Occipital lobe (tissue), 2 donors: ENCODE measurements around a stretch of chr2.

DNA sequence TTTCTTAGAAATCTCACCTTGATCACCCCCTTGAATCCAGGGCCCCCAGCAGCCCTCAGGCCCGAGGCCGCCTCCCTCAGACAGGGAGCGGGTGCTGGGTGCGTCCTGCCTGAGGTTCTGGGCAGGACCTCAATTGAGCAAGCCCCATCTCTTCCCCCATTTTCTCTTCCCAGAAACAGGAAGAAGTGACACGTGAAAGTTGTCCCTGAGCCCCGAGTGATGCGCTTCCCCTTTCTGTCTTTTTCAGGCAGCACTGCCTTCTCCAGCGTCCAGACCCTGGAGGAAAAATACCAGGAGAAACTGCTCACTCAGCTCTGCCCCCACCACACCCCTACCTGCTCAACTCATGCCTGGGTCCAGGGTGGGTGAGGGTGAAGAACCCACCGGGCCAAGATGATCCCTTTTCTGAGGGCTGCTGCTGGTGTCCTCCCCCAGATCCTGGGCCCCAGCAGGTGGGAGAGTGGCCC is 1.1 kb downstream of the TET3 start:
- RAMPAGE, long total RNA: no peak

DNA sequence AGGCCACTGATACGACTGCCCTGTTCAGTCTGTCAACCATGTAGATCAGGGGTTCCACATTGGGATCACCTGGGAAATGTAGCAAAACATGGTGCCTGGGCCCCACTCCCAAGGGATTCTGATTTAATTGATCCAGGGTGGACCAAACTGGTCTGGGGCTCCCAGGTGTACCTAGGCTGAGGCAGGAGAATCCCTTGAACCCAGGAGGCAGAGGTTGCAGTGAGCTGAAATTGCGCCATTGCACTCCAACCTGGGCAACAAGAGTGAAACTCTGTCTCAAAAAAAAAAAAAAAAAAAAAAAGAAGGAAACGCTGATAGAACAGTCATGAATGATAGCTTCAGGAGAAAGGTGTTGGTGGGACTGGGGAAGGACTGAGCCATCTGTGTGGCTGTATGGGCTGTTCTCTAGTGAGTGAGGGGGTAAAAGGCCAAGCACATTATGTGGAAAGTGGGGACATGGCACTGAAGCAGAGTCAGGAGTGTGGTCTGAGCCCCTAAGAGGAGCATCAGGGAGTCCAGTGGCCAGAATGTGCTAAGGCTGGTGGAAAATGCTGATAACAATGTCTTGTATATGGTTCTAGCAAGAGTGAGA is 6.9 kb downstream of the TET3 start:
- RAMPAGE, long total RNA: no peak

GRCh38 chr2:74149074-74149903 is 1.6 kb upstream of the BOLA3 start:
- RAMPAGE, long total RNA: no peak

DNA sequence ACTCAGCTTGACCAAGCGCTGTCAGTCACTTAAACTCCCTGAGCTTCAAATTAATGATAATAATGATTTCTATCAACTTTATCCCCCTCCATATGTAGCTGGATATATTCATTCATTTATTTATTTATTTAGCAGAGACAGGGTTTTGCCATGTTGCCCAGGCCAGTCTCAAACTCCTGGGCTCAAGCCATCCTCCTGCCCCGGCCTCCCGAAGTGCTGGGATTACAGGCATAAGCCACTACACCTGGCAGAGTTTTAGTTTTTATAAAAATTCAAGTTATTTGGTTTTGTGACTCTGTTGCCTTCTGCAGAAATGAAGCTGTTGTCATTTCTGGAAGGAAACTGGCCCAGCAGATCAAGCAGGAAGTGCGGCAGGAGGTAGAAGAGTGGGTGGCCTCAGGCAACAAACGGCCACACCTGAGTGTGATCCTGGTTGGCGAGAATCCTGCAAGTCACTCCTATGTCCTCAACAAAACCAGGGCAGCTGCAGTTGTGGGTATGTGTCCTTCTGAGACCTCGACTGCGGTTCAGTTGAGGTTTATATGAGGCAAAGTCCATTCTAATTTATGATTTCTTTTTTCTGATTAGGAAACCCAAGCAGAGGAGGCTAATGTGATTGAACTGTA is 7.1 kb downstream of the MTHFD2 start:
- RAMPAGE, long total RNA: no peak

DNA sequence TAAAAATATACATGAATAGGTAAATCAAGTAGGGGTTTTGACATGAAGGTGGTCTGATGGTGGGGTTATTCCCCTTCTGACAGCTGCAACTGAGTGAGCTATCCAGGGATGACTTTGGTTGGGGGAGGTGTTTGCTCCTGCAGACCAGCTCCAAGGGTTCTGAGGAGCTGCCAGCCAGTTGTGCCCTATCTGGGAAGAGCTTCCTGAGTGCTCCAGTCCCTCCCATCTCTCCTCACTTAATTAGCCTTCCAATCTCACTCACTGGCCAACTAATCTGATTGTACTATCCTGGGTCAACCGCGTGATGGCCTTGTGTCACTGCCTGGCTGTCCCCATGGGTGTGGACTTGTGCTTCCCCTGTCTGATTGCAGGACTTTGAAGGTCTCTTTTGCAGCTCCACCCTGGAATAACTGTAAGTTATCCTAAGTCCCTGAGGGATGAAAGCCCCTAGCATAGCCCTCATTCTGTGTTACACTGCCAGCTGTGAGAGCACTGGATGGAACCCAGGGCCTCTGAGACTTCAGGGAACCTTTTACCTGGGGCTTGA is 65.1 kb downstream of the SLC4A5 start:
- RAMPAGE, long total RNA: no peak

DNA sequence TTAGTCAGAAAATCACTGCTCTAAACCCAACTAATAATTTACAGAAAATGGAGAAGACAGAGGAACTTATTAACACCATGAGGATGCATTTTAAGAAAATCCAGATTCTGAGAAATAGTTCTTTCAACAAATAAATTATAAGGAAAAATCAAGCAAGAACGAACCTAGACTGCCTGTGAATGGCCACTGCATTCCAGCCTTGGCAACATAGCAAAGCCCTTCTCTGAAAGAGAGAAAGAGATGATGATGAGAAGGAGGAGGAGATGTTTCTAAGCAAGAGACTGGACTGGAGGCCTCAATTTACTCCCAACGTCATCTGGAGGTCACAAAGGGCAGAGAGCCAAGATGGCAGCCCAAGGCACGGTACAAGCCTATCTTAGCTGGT is 6.5 kb upstream of the SLC4A5 start:
- RAMPAGE, long total RNA: no peak

DNA sequence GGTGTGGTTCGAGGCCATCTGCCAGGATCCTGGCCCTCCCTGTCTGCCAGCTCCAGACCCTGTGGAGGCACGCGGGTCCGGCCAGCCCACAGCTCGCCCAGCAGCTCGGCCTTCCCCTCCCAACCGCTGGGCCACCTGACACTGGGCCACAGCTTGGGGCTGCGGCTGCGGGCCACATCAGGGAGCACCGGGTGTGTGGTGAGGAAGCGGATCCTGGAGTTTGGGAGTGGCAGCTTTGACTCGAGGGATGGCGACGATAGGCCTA is 7.0 kb downstream of the C2orf81 start:
- RAMPAGE, long total RNA: no peak

DNA sequence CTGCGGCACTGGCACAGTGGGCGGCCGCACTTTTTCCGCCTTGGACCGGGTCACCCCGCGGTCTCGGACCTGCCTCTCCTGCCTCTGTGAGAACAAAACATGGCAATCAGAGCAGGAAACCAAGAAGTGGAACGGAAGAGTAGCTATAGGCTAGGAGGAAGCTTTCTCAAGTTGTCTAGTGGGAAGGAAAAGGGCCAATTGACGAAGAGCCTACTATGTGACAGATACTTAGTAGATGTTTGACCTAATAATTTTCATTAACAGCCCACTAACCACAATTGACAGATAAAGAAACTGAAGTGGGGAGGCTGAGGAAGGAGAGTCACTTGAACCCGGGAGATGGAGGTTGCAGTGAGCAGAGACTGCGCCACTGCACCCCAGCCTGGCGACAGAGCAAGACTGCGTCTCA is 5.3 kb downstream of the C2orf81 start:
- RAMPAGE, long total RNA: no peak

- RAMPAGE, long total RNA: no peak
Measured at GRCh38 chr2:74506477-74507072, 920 bp downstream of the PCGF1 start.

DNA sequence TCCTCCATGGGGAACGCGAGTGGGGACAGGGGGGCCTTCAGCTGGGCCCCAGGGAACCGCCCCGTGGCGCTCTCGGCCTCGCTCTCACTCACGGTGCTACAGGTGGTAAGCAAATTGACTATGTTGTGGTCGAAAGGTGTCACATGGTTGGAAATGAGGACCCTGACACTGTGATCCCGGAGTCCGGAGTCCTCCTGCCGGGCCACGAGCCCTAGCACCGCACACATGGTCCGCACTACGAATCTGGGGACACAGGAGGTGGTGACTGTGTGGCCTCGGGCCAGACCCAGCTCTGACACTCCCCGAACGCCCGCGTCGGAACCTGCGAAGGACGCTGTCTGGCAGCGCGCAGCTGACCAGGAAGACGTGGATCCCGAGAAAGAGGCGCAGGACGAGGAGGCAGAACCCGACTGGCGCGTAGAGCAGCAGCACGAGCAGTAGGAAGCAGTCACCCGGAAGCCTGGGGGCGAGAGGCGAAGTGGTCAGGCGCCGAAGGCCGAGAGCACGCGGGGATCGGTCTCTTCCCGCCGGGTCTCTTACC is 396 bp downstream of the AUP1 start:
- RAMPAGE, long total RNA: no peak

GRCh38 chr2:74855822-74856808 is 22.2 kb downstream of the HK2 start:
- RAMPAGE, long total RNA: no peak

- RAMPAGE, long total RNA: no peak
Measured at GRCh38 chr2:74865248-74865643, 31.3 kb downstream of the HK2 start.

- RAMPAGE, long total RNA: no peak
Measured at GRCh38 chr2:74867591-74868689, 34.0 kb downstream of the HK2 start.

DNA sequence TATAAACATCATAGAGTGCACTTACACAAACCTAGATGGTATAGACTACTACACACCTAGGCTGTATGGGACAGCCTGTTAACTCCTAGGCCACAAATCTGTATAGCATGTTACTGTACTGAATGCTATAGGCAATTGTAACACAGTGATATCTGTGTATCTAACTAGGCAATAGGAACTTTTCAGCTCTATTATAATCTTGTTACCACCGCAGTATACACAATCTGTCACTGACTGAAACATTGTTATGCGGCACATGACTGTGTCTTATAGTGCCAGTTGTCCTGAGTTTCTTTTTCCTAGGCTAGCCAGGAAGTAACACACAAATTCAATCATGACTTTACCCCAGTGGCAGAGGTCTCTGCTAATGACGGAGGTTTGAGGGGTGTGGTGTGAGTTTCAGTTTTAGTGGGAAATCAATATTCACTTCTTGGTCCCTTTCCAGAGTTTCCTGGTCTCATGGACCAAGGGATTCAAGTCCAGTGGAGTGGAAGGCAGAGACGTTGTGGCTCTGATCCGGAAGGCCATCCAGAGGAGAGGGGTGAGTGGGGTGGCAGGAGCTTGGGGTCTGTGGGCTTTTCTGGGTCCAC is 39.0 kb downstream of the HK2 start:
- RAMPAGE, long total RNA: no peak

GRCh38 chr2:75522500-75522988 is 38.2 kb downstream of the EVA1A start:
- RAMPAGE, long total RNA: no peak

GRCh38 chr2:75559711-75560842 is 662 bp downstream of the EVA1A start:
- RAMPAGE, long total RNA: no peak

- RAMPAGE, long total RNA: no peak
Measured at GRCh38 chr2:75577158-75577720, 16.5 kb upstream of the EVA1A start.

DNA sequence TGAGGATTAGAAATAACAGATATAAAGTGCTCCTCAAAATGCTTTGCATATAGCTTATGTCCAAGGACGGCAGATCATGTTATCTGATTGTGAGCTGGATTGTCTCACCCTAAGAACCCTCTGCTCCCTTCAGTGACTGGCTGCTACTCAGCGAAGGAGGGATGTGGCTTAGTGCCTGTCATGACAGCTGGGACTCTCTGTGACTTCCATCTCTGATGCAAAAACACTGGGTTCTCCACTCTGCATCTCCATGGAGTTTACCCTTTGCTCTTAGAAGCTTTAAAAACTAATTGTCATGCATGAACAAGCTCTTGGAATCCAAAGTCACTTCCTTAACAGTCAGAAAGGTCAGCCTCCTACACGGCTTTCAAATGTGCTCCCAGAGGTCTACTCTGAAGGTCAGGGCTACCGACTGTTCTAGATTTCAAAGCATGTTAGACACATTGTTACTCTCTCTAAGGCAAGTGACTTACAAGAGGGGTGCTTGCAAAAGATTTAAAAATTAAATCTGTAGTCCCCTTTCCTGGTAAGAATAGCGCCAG is 38.3 kb upstream of the MRPL19 start:
- RAMPAGE, long total RNA: no peak

DNA sequence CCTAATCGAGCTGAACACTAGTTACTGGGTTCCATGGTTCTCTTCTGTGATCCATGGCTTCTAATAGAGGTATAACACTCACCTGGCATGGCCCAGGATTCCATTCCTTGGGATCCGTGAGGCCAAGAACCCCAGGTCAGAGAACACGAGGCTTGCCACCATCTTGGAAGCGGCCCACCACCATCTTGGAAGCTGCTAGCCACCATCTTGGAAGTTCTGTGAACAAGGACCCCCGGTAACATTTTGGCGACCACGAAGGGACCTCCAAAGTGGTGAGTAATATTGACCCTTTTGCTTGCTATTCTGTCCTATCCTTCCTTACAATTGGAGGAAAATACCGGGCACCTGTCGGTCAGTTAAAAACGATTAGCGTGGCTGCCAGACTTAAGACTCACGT is 161.5 kb upstream of the GCFC2 start:
- RAMPAGE, long total RNA: no peak

GRCh38 chr2:75873016-75873334 is 162.3 kb upstream of the GCFC2 start:
- RAMPAGE, long total RNA: no peak